Cardiac muscle cell (in vitro differentiated cells and primary cell): ENCODE data around the gene PSMB5.

DNA sequence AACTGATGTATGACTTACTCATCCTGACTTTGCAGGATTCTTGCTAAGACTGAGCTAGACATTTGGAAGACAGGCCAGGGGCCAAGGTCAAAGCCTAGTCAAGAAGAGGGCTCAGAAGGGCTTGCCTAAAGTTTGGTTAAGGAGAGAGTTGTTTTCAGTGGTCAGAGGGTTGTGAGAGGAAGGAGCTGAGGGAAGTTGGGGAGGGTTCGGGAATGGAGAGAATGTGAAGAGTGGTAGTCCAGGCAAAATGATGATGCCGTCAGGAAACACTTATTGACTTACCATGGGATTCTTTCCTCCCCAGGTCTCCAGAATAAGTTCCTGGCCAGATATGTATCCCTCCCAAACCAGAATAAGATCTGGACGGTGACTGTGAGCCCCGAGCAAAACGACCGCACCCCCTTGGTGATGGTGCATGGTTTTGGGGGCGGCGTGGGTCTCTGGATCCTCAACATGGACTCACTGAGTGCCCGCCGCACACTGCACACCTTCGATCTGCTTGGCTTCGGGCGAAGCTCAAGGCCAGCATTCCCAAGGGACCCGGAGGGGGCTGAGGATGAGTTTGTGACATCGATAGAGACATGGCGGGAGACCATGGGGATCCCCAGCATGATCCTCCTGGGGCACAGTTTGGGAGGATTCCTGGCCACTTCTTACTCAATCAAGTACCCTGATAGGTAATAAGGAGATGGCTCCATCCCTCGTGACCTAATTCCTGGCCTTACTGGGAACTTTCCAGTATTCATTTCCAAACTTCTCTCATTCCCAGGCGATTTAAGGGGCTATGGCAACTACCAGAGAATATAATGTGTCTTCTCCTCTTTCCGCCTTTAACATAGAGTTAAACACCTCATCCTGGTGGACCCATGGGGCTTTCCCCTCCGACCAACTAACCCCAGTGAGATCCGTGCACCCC, 5.2 kb downstream of the ABHD4 start:
- RAMPAGE, long total RNA: no peak
- RRBS: no CpG with 5 or more reads among the region's 21 CpGs

GRCh38 chr14:22820207-22820473, 4.9 kb upstream of the SLC7A7 start:
- RAMPAGE, long total RNA: no peak
- RRBS: no CpG with 5 or more reads among the region's 6 CpGs

GRCh38 chr14:22836781-22837752, 682 bp downstream of the MMP14 start:
- RAMPAGE, long total RNA: no peak
- RRBS: 4% methylated on average over 18 of the region's 84 CpGs

DNA sequence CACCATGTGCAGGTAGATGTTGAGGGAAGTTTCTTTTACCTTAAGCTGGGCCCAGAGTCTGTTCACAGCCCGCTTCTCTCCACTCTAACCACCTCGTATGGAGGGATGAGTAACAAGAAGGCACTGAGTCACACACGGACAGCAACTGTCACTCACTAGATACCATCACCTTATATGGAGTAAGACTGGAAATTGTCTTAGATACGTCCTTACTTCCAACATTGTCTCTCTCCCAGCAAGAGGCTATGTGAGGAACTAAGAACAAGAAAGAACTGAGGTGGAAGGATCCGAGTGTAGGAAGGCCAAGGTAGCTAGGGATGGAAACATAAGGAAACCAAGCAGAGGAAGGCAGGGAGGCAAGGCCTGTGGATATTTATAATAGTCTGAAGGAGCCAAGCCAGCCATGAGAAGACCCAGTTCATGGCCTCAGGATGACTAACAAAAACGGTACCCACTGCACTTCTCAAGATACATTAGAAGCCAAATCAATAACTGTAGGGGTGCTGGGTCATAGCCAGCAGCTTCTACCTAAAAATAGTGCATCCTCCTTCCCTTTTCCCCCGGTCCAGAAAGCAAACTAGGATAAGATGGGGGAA, 15.5 kb downstream of the REM2 start:
- RAMPAGE, long total RNA: no peak
- RRBS: no CpG with 5 or more reads among the region's 7 CpGs

GRCh38 chr14:22905195-22905671, 13.7 kb downstream of the RBM23 start:
- RAMPAGE, long total RNA: no peak
- RRBS: no CpG with 5 or more reads among the region's 12 CpGs

DNA sequence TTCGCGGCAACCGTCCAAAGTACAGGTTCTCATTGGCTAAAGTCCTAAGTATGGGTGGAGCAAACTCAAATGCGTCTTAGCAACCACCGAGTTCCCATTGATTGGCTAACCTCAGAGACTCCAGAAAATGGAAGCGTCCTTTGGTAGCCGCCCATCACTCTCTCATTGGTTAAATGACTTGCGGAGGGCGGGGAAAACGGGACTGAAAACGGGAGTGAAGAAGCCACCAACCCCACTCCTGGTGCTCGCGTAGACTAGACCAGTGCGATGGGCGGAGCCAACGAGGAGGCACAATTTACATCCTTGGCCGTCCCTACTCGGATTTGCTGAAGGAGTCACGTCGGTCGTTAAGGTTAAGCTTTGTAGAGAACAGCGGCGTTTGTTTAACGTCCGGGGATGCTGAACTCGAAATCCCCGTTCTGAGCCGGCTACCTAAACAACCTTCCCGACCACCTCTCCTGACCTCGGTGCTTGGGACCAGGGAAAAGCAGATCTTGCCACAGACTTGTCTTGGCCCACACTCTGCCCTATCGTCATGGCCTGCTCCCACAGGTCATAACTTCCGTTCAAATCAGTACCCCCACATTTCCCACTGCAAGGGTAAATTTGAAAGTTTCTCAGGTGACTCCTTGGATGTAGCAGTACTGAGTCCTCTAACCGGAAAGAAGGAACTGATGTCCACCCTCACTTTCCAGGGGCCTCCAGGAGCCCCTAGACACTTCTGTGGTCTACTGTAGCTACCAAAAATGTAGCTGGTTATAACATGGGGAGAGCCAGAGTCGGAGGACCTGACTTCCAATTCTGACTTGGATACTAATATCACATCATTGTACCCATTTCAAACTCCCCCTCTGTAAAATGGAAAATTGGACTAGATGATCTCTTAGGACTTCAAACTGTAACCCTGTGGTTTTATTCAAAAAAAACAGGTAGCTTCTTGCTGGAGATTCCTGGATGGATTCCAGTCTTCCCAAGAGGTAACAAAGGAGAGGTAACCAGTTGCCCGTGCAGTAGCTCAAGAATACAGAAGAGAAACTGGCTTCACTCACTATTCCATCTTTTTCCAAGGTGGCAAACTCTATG, 614 bp upstream of the RBM23 start:
- RAMPAGE, long total RNA: no peak
- RRBS: no CpG with 5 or more reads among the region's 35 CpGs

- RAMPAGE, long total RNA: start-site peak on the minus strand at chr14:23034884-23034896, 1,579 and 1,110 reads in 2 replicates
- RRBS: 2% methylated on average over 8 of the region's 47 CpGs
These were observed at the start of gene PSMB5 for GRCh38 chr14:23034315-23035390. PSMB5 (minus strand) TSS chr14:23034900.

- RAMPAGE, long total RNA: no peak
- RRBS: no CpG with 5 or more reads among the region's 11 CpGs
These were observed 1.3 kb upstream of the CDH24 start for GRCh38 chr14:23058419-23059203.

GRCh38 chr14:23114949-23115938, 3.8 kb downstream of the CEBPE start:
- RAMPAGE, long total RNA: no peak
- RRBS: no CpG with 5 or more reads among the region's 15 CpGs

GRCh38 chr14:23137960-23138689, 19.1 kb upstream of the CEBPE start:
- RAMPAGE, long total RNA: no peak
- RRBS: no CpG with 5 or more reads among the region's 4 CpGs

GRCh38 chr14:23286220-23287082, 519 bp upstream of the HOMEZ start:
- RAMPAGE, long total RNA: no peak
- RRBS: 2% methylated on average over 6 of the region's 32 CpGs

- RAMPAGE, long total RNA: no peak
- RRBS: no CpG with 5 or more reads among the region's 3 CpGs
These were observed 3.6 kb downstream of the EFS start for GRCh38 chr14:23361218-23361962.

GRCh38 chr14:23388477-23388812, 11.6 kb downstream of the CMTM5 start:
- RAMPAGE, long total RNA: no peak
- RRBS: no CpG with 5 or more reads among the region's 13 CpGs

GRCh38 chr14:23388813-23389270, 12.0 kb downstream of the CMTM5 start:
- RAMPAGE, long total RNA: no peak
- RRBS: no CpG with 5 or more reads among the region's 17 CpGs

DNA sequence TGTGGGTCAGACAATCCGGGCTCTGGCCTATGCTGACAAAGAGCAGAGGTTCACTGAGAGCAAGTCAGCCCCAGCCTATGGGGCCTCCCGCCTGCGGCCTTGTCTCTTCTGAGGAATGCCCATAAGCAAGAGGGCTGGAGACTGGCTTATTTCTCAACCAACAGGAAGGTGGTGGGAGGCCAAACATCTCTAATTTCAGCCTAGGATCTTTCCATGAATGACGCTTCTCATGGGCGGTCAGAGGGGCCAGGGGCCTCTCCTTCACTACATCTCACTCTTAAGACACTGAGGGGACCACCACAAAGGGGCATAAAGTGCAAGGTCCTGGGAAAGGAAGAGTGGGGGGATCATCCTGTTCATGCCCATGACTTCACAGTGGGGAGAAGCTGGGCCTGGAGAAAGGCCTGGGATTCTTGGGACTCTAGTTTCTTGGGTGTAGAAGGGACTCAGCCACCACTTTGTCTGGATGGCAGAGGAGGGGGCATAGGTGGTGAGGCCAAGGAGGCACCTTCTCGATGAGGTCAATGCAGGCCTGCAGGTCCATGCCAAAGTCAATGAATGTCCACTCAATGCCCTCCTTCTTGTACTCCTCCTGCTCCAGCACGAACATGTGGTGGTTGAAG, 8.2 kb downstream of the MYH6 start:
- RAMPAGE, long total RNA: no peak
- RRBS: no CpG with 5 or more reads among the region's 7 CpGs

DNA sequence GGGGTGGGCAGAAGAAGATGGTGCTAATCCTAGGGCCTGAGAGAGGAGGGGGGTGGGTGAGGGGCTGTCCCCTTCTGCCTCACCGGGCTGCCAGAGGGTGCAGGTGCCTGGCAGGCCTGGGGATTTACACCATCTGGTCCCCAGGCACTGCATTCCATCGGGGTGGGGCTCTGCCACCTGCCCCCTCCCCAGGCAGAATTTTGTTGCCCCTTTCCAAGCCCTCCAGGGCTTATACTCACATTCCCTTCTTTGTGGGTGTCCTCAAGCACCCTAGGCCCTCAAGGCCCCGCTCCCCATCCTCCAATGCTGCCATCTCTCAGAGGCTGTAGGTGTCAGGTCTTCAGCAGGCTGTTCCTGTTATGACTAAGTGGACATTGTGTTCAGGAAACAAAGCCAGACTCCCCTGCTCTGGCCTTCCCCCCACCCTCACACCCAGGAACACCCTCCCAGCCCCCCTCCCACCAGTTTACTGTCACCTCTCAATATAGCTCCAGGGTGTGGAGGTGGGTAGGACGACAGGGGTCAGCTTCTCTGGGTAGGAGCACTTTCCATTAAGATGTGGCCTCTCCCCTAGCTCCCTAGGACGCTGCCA, 1.3 kb upstream of the MYH6 start:
- RAMPAGE, long total RNA: start-site peak on the minus strand centred at position 376 of the sequence, 31 bp wide, 106 and 37 reads in 2 replicates
- RRBS: no CpG with 5 or more reads among the region's 5 CpGs

DNA sequence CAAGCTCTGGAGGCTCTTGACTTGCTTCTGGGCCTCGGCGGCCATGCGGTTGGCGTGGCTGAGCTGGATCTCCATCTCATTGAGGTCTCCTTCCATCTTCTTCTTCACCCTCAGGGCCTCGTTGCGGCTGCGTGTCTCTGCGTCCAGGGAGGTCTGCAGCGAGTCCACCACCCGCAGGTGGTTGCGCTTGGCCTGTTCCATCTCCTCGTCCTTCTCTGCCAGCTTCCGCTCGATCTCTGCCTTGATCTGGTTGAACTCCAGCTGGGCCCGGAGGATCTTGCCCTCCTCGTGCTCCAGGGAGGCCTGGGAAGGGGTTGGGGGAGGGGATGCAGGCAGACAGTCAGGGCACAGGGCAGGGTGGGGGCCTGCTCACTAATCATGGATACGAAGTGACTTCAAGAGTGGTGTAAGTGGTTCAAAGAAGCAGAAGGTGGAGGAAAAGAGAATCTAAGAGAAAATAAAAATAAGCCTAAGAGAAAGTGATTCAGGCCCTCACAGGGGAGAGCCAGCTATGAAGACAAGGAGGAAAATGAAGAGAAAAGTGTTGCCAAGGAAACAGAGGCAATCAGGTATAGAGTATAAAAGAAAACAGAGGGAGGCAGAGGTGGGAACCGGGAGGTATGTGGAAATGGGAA, 8.1 kb upstream of the MYH6 start:
- RAMPAGE, long total RNA: no peak
- RRBS: no CpG with 5 or more reads among the region's 18 CpGs

- RAMPAGE, long total RNA: no peak
- RRBS: no CpG with 5 or more reads among the region's 5 CpGs
These were observed 10.5 kb upstream of the JPH4 start for GRCh38 chr14:23588904-23589596.

- RAMPAGE, long total RNA: no peak
- RRBS: no CpG with 5 or more reads among the region's 3 CpGs
These were observed 5.7 kb downstream of the DHRS2 start for GRCh38 chr14:23641904-23642319.

GRCh38 chr14:23665406-23665699, 29.2 kb downstream of the DHRS2 start:
- RAMPAGE, long total RNA: no peak